Neuron (in vitro differentiated cells): ENCODE measurements around the gene PAFAH1B2.

- PRO-cap: no peak
Measured at GRCh38 chr11:114068220-114068922, 8.9 kb downstream of the ZBTB16 start.

DNA sequence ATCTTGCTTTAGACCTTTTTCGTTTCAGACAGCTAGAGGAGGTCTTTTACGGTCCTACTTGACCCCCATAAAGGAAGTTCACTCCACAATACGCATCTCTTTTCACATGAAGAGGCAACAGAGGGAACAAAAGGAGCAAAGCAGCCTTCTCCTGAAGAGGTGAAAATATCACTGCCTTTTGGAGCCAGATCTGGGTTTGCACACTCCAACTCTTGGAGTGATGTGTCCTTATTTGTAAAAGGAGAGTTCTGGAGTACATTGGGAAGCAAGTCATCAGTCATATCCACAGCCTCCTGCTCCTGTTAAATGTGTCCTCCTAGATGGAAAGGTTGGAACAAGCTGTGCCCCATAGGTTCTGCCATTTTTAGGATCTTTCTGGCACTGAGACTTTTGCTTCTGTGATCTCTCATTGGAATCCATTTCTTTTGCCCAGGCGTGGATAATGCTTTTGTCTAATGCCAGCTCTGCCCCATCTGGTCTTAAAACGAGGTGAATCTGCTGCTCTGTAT, 66.3 kb downstream of the ZBTB16 start:
- PRO-cap: no peak

DNA sequence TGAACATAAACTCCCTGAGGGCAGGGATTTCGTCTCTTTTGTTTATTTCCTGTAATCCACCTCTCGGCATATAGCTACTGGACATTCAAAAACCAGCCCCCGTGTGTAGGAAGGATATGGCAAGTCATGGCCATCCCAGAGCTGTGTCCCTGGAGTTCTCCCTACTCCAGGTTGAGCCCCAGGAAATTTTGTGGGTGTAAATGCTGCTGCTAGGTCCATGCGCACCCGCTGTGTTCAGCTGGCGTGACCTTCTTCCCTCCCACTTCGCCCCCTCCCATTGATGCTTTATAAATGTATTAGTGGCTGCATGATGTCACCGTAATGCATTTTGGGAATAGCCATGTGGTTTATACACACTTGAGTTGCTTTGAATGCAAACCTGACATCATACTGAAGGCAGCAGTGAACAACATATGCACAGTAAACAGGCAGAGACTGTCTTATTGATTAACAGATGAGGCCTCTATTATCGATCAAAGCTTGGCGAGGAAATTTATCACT, 113.7 kb upstream of the NNMT start:
- PRO-cap: no peak

- PRO-cap: no peak
Measured at GRCh38 chr11:114208540-114209051, 87.6 kb upstream of the NNMT start.

- PRO-cap: no peak
Measured at GRCh38 chr11:114209757-114210628, 86.2 kb upstream of the NNMT start.

DNA sequence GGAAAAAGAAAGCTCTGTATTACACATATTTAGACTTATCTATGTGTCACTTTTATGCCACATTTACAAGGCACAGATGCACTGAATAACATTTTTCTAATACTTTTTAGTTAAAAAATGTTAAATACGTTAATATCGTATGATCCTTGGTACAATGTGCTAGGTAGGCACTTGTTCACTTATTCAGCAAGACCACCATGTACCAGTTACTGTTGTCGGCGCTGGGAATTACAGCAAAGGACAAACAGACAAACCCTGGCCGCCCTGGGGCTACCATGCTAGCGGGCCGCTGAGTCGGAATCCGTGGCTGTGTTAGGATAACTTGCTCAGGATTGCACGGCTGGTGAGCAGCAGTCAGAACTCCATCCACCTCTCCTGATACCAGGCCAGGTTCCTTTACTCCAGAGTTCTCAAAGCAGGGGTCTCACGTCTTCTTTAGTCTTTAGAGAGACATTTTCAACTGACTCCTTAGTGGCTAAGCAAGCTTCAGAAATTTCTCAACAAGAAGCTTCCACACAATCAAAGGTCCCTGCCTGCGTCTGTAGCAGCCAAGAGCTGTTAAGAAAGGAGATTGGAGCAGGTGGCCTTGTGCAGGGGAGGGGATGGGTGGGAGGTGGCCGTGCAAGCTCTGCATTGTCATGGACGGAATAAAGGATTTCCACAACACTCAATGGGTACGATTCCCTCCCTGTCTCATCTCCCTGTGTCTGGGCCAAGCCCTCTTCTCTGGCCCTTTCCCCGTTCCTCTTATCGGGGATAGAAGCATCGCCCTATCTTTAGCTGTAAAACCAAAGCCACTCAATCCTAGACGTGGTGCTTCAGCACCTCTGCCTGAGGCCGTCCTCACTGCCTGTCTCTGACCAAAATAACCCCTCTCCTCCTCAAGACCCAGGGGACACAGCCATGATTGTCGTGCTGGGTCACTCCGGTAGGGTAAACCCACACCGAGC, 39.8 kb upstream of the NNMT start:
- PRO-cap: no peak

DNA sequence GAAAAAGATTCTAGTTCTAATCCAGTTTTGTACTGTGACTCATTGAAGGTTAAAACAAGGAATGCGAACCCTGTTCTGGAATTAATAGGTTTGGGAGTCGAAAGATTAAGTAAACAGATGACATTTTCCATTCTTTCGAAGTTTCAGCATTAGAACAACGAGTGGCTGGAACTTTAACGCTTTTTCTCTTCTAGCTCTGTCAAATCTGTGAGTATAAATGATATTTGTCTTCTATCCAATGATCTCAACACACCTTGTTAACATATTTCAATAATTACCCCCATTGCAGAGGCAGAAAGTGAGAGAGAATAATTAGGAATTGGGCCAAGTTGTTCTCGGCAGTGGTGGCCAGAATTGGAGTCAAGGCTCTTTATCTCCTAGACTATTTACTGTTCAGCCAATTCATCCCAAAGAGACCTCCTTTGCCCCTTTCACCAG, 19.3 kb upstream of the CADM1 start:
- PRO-cap: no peak

DNA sequence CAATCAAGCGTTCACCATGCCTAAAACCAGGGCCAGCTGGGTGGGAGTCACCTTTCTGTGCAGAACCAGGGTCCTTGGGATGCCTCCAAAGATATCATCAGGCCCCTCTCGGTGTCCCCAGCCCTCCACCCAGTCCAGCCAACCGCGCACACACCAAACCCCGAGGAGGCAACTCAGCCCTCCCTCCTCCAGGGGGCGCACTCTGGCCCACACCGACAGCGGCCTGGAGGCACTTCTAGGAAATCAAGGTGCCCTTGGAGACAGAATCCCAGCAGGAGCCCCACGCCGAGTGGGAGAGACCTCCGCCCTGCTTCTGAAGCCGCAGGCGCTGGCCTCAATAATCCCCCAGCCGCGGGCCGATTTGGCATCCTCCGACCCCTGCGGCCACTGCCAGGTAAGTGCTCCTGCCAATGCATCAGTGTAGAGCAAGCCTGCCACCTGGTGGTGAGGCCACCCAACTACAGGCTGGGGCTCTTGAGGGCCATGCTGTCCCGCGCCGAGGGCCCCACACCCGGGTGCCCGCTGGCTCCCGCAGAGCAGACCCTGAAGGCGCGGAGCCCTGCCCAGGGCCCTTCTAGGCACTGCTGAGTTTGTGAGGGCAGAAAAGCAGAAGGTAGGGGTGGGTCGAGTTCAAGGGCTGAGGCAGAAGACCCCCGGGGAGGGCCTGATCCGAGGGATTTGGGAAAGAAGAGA, 496.3 kb downstream of the BUD13 start:
- PRO-cap: no peak

DNA sequence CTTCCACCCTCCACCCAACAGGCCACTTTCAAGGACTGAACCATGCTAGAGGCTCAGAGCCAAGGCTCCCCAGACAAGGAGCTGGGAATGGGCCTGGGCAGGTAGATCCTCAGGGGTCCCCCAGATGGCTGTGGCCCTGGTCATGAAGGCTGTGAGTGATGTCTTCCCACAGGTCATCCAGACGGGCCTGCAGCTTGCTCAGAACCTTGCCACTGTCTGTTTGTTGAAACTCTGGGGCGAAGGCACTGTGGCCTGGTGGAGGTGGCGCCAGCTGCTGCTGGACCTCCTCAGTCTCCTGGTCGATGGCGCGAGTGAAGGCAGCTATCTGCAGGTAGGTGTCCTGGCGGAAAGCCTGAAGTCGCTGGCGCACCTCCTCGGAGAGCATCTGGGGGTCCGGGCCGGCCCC, 1.7 kb downstream of the APOA5 start:
- PRO-cap: no peak

GRCh38 chr11:116816278-116816686, 6.8 kb downstream of the APOA4 start:
- PRO-cap: no peak

DNA sequence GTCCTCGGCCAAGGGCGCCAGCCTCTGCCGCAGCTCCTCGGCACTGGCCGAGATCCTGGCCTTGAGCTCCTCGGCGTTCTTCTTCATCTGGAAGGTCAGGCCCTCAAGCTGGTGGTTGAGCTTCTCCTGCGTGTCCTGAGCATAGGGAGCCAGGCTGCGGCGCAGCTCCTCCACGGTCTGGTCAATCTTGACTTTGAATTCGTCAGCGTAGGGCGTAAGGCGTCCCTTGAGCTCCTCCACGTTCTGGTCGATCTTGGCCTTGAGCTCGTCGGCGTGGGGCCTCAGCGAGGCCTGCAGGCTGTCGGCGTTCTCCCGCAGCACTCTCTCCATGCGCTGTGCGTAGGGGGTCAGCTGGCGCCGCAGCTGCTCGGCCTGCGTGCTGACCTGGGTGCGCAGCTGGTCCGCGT, 1.9 kb downstream of the APOA4 start:
- PRO-cap: no peak

DNA sequence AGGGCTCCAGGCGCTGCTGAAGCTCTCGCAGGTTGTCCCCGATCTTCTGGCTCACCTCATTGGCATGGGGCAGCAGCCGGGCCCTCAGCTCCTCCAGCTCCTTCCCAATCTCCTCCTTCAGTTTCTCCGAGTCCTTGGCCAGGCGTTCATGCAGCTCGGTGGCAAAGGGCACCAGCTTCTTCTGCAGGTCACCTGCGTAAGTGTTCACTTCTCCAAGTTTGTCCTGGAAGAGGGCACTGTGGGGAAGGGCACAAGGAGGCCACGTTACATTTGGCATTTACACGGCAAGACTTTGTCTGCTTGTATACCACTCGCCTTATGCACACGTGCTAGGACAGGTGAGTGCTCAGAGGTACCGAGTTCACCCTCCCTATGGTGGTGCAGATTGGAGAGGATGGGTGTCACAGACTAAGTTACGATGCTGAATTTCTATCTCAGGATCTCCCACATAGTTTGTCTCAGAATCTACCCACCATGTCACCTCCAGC, 1.4 kb downstream of the APOA4 start:
- PRO-cap: no peak

DNA sequence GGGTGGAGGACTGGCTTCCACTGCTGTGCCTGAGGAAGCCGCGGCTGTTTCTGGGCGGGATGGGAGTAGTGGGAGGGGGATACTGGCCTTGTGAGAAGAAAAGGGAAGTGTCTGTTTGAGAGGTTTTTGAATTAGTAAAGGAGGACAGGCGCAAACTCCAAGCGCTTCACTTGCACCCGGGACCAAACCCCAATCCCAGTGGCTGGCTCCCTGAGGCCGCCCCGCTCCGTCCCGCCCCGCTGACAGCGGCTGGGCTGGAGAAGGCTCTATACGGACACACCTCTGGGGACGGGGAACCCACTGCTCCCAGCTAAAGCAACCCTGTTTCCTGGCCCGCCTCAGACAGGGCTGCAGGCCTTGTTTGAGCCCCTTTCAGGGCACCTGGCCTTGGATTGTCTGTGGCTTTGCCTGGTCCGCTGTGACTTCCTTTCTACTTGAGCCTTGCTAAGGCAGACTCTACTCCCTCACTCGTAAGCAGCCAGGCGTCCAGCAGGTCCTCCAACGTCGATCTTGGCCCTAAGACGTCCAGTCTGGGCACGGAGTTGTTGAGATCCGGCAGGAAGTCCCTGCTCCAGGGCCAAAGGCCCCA, 2.2 kb downstream of the APOA1 start:
- PRO-cap: unidirectional peak, plus-strand start at position 467 of the sequence

- PRO-cap: no peak
Measured at GRCh38 chr11:116843796-116844532, 6.5 kb upstream of the APOA1 start.

- PRO-cap: no peak
Measured at GRCh38 chr11:116936635-116937140, 99.3 kb upstream of the APOA1 start.

- PRO-cap: no peak
Measured at GRCh38 chr11:116948380-116949298, 111.2 kb upstream of the APOA1 start.

DNA sequence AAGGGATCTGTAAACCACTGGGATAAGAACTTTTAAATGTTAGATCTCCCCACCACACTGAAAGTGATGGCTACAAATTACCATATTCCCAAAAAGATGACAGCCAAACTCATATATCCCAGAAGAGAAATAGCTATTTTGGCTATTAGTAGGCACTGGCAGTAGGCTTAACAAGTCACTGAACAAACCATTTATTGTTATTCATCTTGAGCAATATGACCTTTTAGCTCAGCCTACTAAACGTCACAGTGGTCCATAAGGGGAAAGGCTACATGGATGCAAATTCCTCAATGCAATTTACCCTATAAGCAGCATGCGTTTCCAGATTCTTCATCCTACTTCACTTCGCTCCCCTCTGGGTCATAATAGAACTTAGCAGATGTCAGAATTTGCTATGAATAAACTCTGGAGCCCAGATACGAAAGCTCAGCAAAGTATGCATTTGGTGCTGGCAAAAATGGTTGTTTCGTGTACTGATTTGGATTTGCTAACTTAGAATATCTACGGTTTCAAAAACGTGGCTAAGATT, 114.0 kb downstream of the SIK3 start:
- PRO-cap: no peak

- PRO-cap: no peak
Measured at GRCh38 chr11:117020786-117021719, 77.2 kb downstream of the SIK3 start.

DNA sequence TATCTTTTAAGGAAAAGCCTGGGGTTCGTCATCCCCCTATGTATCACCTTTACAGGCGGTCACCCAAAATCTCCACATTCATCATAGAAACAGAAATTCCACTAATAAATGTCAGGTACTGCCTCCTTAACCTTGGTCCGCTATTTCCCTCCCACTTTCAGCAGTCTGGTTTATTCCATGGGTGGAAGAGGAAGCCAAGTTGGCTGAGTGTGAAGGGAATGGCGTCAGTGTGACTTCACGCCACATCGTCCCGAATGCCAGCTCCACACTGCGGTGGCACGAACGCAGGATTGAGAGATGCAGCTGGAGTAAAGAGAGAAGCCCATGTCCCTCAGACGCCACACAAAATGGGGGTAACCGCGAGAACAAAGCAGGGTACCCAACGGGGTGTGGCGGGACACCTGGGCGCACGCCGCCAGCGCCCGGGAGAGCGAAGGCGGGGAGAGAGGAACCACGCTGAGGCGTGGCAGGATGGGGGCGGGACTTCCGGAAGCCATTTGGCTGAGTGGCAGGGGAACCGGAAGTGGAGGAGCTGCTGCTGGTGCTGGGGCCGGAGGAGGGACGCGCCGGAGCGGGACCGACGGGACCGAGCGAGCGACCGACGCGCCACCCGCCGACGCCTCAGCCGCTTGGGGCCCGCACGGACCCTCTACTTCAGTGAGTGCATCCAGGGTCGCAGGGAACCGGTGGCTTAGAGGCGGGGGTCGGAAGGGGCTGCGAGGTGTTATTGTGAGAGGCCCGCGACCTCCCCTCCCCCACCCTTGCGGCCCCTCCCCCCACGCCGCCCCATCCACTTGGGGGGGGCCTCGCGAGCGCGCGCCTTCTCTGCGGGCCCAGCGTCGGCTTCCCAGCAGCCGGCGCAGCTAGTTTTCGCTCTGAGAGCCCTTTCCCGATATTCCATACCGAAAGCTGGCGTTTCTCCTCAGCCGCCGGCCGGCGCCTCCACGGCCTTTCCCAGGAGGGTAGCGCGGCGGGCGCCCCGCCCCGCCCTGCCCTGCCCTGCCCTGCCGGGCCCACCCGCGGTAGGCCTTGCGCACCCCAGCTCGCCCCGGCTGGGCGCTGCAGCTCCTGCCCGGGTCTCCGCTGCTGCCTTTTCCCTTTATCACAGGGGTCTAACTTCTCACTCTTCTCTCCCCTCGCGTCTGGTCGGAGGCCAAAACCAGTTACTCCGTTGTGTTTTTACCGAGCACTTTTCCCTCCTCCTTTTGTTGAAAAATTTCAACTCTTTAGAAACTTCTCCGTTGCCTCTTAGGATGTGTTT, at the start of gene PAFAH1B2:
TSS of gene PAFAH1B2 (plus strand) at position 526 of the 1,261 bp plus-strand sequence.
- PRO-cap: bidirectional peak, plus-strand start at position 163 of the sequence, minus-strand start at position 256 of the sequence; bidirectional peak, plus-strand start at position 530 of the sequence, minus-strand start at position 445 of the sequence; bidirectional peak, plus-strand start at position 1,032 of the sequence, minus-strand start at position 943 of the sequence

- PRO-cap: no peak
Measured at GRCh38 chr11:117167690-117169022, 10.4 kb upstream of the SIDT2 start.